Lung (tissue), 4 donors: ENCODE results near the gene AKAP6.

DNA sequence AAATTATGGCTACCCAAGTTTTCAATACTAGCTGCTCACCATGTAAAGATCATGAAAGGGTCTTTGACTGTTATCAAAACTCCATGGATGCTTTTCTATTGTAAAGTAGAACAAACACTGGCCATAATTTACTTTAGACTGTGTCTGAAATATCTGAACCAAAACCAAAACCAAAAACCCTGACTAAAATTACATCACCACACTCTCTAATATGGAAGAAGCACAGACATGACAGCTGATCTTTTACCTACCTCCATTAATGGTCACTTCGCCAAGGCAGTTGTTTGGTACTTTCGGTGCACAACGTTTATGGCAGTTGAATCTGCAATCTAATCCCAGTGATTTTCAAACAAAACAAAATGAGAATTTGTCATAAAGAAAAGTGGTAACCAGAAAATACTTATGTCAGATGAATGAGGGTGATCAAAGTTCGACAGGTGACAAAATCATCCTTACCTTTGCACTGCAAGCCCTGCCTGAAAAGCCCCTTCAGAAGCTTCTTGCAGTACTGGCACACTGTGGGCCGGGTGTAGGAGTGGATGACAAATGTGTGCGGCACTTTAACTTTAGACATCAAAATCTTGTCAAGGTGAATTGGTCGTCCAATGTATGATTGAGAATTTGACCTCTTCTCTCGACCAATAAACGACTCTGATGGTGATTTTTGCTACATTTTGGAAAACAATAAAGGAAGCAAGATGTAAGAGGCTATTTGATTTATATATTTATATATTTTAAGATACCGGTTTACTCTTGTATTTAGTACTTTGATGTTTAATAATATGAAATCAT, 289.2 kb downstream of the PRKD1 start:
- PRO-cap = no peak
- RAMPAGE, long total RNA = no peak
- RRBS = no CpG with 5 or more reads among the region's 10 CpGs

DNA sequence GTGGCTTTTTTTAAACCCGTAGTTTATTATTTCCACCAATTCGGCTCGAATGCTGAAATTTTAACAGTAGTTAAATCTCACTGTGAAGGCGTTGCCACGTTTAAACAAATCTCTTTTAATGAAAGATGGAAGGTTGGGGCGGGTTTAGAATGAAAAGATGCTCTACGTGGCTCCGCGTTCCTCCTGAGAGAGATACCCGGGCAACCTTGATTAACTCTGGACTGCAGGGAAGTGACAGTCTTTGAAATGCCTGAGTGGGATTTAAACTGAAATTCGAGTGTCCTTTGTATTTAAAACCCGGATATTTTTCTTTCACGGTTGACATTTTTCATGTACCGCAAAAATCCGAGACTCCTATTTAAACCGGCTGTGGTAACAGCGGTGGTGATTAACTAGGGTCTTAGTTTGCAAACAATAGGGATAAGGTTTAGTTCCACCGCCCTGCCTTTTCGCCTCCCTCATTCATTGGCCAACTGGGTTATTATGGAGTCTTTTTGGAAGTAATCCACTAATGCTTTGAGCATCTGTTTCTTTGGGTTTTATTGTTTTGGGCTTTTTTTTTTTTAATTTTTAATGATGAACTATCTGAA, 696 bp downstream of the G2E3 start:
- PRO-cap = no peak
- RAMPAGE, long total RNA = no peak
- RRBS = 3% methylated on average over 6 of the region's 19 CpGs

- PRO-cap = no peak
- RAMPAGE, long total RNA = no peak
- RRBS = no CpG with 5 or more reads among the region's 6 CpGs
These were observed 9.8 kb upstream of the SCFD1 start for GRCh38 chr14:30612255-30612771.

DNA sequence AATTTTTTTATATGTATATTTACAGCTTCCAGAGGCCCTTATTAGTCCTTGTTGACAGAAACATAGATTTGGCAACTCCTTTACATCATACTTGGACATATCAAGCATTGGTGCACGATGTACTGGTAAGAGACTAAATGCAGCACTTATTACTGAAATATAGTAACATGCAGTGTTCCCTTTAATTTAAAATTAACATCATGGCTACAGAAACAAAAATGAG, 31.3 kb downstream of the SCFD1 start:
- PRO-cap = no peak
- RAMPAGE, long total RNA = no peak
- RRBS = no CpG with 5 or more reads among the region's 1 CpG

GRCh38 chr14:30683358-30683894, 61.3 kb downstream of the SCFD1 start:
- PRO-cap = no peak
- RAMPAGE, long total RNA = no peak
- RRBS = no CpG with 5 or more reads among the region's 7 CpGs

- PRO-cap = no peak
- RAMPAGE, long total RNA = no peak
- RRBS = no CpG with 5 or more reads among the region's 24 CpGs
These were observed 1.0 kb downstream of the COCH start for GRCh38 chr14:30875384-30875816.

DNA sequence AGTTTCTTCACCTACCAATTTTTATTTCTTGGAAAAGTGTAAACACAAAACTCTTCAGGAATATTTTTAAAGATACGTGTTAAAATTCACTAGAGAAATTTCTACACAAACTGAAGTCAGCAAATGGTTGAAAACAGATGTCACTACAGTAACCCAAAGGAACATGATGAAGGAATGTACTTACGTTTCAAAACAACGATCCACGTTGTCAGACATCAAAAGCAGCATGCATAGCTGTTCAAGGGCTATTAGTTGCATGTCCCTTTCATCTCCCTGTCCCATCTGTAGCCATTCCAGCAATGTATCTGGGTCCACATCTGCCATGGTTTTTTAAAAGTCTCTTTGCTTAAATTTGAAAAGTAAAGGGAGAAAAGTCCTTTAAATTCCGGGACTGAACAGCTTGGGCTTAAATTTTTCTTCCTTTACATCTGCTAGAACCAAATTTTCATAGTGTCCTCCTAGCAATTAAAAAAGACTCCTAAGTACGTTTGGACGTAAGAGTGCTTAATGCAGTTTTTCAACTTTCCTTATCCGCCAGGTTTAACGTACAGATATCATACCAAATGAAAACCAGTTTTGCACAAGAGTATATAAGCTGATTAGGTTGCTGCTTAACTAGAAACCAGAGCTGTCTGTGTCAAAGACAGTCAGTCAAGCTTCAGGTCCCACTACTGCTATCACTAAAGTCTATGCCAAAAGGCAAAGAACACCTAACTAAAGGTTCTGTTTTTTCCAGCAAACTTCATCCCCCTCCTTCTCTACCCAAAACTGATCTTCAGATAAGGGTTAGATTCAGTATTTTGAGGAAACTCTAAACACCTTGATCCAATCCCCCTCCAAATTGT, 1.8 kb downstream of the HECTD1 start:
- PRO-cap = no peak
- RAMPAGE, long total RNA = no peak
- RRBS = no CpG with 5 or more reads among the region's 9 CpGs

GRCh38 chr14:31388704-31389200, 31.6 kb downstream of the HEATR5A start:
- PRO-cap = no peak
- RAMPAGE, long total RNA = no peak
- RRBS = no CpG with 5 or more reads among the region's 5 CpGs

GRCh38 chr14:31892901-31893894, 183.9 kb upstream of the ARHGAP5 start:
- PRO-cap = no peak
- RAMPAGE, long total RNA = no peak
- RRBS = no CpG with 5 or more reads among the region's 8 CpGs

- PRO-cap = no peak
- RAMPAGE, long total RNA = no peak
- RRBS = no CpG with 5 or more reads among the region's 8 CpGs
These were observed at the start of gene AKAP6 for GRCh38 chr14:32328975-32329825. Gene AKAP6, plus strand, starts transcription at chr14:32329298.

DNA sequence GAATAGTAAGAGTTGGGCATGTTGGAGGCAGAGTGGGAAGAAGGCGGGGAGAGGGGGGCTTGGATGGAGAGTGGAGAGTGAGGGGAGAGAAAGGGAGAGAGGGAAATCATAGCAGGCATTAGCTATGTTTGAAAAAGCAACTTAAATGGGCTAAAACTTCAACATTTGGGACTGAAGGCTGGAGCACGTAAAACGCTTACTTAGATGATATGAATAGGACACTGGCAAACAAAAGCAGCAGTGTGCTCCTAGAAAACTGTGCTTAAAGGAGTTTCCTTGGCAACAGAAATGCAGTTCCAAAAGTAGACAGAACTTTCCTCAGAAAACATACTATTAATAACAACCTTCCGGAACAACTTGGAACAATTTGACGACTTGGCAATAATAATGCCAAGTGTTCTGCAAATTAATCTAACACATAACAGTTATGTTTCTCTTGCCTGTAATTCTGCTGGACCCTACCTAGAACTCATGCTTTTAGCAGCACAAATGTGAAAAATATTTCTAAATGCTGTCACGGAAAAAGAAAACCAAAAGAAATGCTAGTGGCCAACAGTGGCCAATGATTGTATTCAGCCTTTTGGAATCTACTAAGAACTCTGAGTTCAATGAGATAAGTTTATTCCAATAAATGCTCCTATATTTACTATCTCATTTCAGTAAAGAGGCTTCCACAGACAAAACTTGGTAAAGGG, 235.4 kb upstream of the NPAS3 start:
- PRO-cap = no peak
- RAMPAGE, long total RNA = no peak
- RRBS = no CpG with 5 or more reads among the region's 6 CpGs

GRCh38 chr14:32939140-32940102, 742 bp downstream of the NPAS3 start:
- PRO-cap = no peak
- RAMPAGE, long total RNA = no peak
- RRBS = 4% methylated on average over 31 of the region's 98 CpGs

- PRO-cap = no peak
- RAMPAGE, long total RNA = no peak
- RRBS = no CpG with 5 or more reads among the region's 9 CpGs
These were observed 48.1 kb downstream of the NPAS3 start for GRCh38 chr14:32986614-32987305.

DNA sequence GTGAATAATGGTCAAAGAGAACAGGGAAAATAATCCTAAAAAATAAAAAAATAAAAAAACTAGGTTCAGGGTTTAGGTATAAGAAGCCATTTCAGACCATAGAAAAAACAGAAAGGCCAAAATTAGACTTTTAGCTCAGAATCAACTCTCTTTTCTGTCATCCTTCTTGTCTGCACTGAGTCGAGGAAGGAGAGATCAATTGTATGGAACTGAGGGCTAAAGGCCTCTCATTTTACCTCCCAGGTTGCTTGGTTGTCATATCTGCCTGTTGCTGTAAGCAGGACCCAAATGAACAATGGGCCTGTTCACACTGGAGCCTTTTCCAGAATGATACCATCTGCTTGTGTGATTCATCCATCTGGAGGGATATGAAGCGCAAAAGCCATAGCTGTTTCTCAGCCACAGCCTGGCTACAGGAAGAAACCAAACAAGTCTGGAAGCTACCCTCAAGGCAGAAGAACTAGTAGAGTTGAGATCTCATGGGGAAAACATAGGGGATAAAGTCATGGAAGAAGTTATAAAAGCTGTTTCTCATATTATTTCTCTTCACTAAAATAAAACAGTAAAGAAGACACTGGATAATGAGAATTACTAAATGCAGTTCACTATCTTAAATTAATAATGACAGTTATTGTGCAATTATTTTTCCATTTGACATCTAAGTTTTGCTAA, 106.5 kb downstream of the SPTSSA start:
- PRO-cap = no peak
- RAMPAGE, long total RNA = no peak
- RRBS = no CpG with 5 or more reads among the region's 2 CpGs

DNA sequence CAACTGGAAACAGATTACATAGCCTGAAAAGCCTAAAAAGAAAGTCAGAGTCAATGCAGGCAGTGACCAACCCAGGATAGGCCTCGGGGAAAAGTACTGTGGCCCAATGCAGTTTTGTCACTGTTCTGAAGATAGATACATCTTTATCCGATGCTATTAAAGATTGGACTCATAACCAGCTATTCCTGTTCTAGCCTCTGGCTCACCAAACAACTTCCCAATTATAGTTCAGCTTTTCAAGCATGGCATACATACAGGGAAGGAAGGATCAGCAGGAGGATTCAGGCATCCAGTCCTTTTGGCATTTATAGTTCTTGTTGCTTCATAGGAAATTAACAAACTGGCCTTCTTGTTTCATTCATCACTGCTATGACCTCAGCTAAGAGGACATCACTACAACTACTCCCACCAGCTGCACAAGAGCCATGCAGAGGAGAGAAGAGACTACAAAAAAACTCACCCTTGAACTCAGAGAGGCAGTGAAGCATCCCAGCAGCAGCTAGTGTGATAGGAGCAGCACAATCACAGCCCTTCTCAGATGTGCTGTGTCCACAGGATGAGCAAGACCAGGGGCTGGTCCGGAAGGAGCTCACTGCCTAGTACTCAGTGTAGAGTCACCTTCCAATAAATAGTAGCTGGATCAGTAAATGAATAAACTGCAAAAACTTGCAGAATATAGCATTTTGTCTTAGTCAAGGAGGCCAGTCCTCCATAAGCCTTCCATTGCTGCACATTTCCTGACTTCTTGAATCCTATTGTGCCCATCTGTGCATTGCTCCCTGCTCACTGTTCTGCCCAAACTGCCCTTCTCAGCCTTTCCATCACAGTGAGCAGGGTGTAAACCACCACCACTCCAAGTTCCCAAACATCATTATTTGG, 100.4 kb downstream of the SPTSSA start:
- PRO-cap = no peak
- RAMPAGE, long total RNA = no peak
- RRBS = no CpG with 5 or more reads among the region's 3 CpGs

- PRO-cap = no peak
- RAMPAGE, long total RNA = no peak
- RRBS = no CpG with 5 or more reads among the region's 4 CpGs
These were observed 36.6 kb downstream of the SPTSSA start for GRCh38 chr14:34425410-34425789.

- PRO-cap = no peak
- RAMPAGE, long total RNA = no peak
- RRBS = no CpG with 5 or more reads among the region's 6 CpGs
These were observed 37.1 kb downstream of the SNX6 start for GRCh38 chr14:34592801-34593201.

DNA sequence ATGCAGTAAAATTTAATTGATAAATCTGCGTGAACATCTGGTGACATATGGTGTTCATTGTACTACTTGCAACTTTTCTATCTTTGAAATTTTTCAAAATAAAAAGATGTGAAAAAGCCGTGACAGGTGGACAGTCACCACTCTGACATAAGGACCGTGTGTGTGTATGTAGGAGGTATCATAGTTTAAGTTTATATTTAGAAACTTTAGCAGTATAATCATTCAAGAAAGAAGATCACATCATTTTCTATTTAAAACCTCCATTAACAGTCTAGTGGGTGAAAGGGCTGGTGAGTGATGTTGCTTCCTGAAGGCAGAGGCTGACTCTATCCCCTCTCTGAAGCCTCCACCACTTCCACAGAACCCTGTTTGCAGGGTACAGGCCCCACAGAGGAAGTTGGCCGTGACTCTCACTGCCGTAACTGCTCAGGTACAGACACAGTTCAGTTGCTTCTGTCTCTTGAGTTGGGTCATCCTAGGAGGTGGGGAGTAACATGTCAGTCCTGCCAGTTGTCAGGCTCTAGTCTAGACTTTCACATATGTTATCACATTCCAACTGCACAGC, 31.7 kb downstream of the CFL2 start:
- PRO-cap = no peak
- RAMPAGE, long total RNA = no peak
- RRBS = no CpG with 5 or more reads among the region's 5 CpGs

DNA sequence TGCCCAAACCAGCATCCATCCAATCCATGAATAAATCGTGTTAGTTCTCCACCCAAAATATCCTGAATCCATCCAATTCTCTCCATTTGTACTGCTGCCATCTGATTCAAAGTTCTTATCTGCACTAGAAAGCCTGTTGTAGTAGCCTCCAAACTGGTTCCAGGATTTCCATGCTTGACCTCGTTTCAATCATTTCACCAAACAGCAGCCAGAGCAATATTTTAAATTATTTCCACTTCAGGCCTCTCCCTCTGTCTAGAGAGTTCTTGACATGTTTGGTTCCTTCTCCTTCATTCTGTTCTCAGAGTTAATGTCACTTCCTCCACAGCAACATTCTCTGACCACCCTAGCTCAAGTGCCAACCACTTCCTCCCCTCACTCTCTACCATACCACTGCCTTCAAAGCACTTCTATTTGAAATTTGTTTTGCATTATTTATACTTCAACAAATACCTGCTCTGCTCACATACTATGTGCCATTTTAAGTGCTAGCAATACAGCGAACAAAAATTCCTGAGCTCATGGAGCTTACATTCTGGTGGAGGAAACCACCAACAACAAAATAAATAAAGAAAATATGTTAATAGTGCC, 17.5 kb downstream of the BAZ1A start:
- PRO-cap = no peak
- RAMPAGE, long total RNA = no peak
- RRBS = no CpG with 5 or more reads among the region's 3 CpGs

GRCh38 chr14:34930214-34930824, 52.5 kb upstream of the SRP54 start:
- PRO-cap = no peak
- RAMPAGE, long total RNA = no peak
- RRBS = no CpG with 5 or more reads among the region's 4 CpGs